ENCODE data around the genes PLEKHM3, CRYGB and PIKFYVE.

- RRBS, result 6% methylated on average over 3 of the region's 24 CpGs
These were observed 685 bp downstream of the FZD5 start for GRCh38 chr2:207768999-207769442.

- RRBS, result no CpG with 5 or more reads among the region's 7 CpGs
These were observed 22.5 kb upstream of the FZD5 start for GRCh38 chr2:207792092-207792809.

DNA sequence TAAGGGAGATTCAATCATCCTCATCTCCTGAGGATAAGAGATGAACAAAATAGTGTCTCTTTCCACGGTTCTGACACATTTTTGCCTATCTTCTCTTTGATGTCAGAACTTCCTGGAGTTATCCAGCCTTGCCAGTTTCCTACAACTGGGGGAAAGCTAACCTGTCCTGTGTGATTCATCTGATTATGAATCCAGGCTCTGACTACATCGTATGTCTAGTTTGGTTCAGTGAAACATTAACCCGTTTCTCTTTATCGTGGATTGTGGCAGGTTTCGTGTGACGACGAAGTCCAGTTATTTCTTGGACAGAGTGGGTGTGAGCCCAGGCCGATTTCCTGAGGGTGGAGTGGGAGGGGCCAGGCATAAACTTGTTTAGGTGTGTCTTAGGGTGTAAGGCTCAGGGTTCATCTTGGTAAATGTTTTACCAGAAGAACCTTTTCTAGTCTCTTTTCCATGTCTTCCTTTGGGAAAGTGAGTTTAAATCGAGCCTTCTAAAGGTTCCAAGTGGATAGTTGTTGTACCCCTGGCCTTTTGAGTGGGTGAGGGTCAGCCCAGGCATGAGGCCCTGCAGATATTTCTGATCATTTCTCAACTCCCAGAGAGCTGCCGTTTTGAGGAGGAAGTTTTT, 50.3 kb upstream of the FZD5 start:
- RRBS, result no CpG with 5 or more reads among the region's 10 CpGs

- RRBS, result no CpG with 5 or more reads among the region's 4 CpGs
These were observed 122.6 kb downstream of the PLEKHM3 start for GRCh38 chr2:207902692-207903156.

DNA sequence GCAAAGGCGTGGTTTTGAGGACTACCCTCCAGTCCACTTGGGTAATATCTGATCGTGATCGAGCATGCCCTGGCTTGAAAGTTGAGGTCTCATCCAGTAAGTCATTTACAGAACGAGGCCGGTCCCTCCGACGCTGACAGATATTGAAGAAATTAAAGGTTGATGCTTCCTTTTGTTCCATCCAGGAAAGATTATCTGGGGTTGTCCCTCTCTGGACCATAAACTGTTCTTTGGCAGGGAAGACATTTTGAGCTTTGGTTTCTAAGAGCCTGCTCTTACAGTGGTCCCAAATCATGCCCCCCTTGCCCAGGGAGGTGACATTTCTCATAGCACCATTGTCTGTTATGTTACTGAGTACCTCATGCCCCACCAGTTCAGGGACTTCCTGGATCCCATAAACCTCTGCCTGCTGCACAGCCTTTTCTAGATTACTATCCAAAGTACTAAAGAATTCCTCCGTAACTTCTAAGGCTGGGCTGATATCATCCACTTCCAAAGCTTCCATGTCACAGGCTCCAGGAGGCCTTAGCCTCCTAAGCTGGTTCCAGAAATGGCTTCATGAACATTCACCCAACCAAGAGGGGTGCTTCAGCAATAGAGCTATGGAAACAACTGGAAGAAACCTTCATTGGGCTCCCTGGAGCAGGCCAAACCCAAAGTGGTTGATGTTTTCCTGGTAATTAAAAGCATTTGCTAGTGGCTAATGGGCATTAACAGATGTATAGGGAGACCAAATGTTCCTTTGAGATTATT, 24.0 kb downstream of the PLEKHM3 start:
- RRBS, result no CpG with 5 or more reads among the region's 8 CpGs

GRCh38 chr2:208024756-208025840, at the start of gene PLEKHM3:
TSS of gene PLEKHM3 (minus strand) at chr2:208025527.
- RRBS, result 4% methylated on average over 18 of the region's 42 CpGs

DNA sequence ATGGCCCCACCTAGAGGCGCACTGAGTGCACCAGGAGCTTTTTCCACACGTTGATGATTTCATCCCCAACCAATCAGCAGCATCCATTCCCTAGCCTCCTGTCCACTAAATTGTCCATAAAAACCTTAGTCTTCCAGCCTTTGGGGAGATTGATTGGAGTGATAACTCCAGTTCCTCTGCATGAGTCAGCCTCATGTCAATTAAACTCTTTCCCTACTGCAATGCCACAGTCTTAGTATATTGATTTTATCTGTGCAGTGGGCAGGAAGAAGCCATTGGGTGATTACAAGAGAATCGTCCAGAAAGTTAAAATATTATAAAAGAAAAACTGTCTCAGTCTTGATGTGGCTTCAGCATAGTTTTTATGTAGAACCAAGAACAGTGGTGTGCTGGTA, 9.0 kb upstream of the PLEKHM3 start:
- RRBS, result no CpG with 5 or more reads among the region's 3 CpGs

DNA sequence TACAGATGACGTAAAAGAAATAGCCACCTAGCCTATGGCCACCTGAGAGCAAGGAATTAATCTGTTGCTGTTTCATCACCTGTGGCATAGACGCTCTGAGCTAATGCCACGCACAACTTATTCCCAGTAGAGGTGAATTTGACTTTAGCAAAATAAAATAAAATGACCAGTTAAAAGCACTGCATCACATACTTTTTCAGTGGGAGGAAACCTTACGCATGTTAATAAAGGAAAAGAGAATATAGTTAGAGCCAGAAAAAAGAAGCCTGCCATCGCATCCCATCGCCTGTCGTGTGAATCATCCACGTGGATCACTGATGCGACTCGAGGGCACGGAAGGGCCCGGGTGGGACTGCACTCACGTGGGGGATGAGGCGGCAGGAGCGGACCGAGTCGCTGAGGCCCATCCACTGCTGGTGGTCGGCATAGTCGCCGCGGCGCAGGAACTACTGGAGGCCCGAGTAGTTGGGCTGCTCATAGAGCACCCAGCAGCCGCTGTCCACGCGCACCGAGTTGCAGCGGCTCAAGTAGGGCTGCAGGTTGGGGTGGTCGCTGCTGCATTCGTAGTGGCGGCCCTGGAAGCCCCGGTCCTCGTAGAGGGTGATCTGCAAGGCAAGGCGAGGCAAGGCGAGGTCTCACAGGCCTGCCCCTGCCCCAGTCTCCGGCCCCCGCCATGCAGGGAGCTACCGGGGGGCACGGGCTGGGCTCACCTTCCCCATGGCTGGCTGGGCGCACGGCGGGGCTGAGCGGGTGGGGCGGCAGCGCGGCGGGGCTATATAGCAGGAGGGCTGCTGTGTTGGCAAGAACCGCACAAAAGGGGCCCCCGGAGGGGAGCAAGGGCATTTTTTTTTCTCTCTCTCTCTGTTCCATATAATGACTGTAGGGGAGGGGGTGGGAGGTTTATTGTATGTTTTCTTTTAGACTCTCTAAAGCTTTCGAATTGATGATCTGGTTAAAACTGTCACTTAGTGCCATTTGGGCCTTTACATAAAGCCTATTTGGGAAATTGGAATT, 12.1 kb downstream of the CRYGD start:
- RRBS, result 56% methylated on average over 2 of the region's 50 CpGs

- RRBS, result no CpG with 5 or more reads among the region's 10 CpGs
These were observed at the start of gene CRYGB for GRCh38 chr2:208145963-208146546. TSS of gene CRYGB (minus strand) at chr2:208146158.

- RRBS, result no CpG with 5 or more reads among the region's 9 CpGs
These were observed 2.2 kb upstream of the IDH1 start for GRCh38 chr2:208256939-208257657.

- RRBS, result no CpG with 5 or more reads among the region's 8 CpGs
These were observed 731 bp upstream of the PIKFYVE start for GRCh38 chr2:208265295-208265753.

GRCh38 chr2:208265754-208266926, at the start of gene PIKFYVE:
TSS of gene PIKFYVE (plus strand) at chr2:208266255.
- RRBS, result 3% methylated on average over 16 of the region's 62 CpGs

- RRBS, result no CpG with 5 or more reads among the region's 3 CpGs
These were observed 16.6 kb upstream of the RPE start for GRCh38 chr2:209985846-209986266.

- RRBS, result no CpG with 5 or more reads among the region's 6 CpGs
These were observed 30.1 kb downstream of the RPE start for GRCh38 chr2:210032123-210033350.

DNA sequence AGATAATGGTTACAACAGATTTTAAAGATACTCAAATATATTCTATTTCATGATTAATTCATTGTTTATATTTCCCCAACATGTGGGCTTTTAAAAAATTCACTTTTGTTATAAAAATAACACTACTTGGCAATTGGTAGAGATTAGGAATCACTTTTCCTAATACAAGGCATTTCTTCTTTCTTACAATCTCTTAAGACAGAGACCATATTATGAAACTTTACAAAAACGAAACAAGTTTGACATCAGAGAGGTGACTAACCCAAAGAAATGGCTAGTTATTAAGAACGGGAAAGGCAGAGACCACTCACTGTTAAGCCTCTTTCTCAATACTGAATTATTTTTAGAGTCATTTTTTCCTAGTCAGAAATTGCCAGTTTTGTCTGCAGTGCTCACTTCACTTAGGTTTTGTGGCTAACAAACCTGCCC, 1.4 kb downstream of the KANSL1L start:
- RRBS, result no CpG with 5 or more reads among the region's 2 CpGs

- RRBS, result no CpG with 5 or more reads among the region's 2 CpGs
These were observed 11.6 kb downstream of the MYL1 start for GRCh38 chr2:210303433-210303741.

DNA sequence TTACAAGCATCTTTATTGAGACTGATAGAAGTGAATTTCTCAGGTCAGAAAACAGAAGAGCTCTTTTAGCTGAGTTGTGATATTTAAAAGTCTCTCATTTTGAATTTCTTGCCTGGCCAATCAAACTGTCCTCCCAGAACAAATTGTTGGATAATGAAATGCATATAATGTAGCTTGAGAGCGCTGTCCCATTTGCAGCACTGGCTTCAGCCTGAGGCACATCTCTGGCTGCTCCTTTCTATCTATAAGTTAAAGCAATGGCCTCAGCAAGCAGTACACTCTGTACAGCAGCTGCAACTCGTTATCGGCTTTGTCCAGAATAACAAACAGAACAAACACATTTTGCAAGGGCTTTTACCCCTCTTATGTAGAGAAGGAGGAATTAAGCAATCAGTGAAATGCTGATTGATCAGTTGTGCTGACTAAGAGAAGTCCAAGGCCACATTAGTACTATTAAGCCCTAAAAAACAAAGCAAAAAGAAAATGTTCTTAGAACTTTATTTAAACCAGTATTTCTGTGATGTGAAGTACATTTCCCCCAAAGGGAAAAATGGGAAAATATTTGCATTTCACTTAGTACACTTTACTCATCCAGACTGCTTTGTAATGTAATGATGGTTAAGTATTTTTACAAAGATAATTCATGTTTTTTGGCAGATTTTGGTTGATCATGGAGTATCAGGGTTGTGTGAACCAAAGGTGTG, 15.1 kb upstream of the CPS1 start:
- RRBS, result no CpG with 5 or more reads among the region's 3 CpGs

Data from GM06990 (cell line).